Fibroblast of villous mesenchyme (primary cell): ENCODE results near the genes PICALM and HIKESHI.

DNA sequence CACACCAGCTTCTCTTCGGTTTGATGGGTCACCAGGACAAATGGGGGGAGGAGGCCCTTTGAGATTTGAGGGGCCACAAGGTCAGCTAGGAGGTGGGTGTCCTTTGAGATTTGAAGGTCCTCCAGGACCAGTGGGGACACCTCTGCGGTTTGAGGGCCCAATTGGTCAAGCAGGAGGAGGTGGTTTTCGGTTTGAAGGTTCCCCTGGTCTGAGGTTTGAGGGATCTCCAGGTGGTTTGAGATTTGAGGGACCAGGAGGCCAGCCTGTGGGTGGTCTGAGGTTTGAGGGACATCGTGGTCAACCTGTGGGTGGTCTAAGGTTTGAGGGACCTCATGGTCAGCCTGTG is 11.7 kb downstream of the PCF11 start:
- CAGE, long polyA plus RNA = no peak

GRCh38 chr11:83191893-83192610 is 1.5 kb upstream of the ANKRD42 start:
- CAGE, long polyA plus RNA = no peak

- CAGE, long polyA plus RNA = start-site peak on the minus strand at chr11:83285950-83285992, 813 and 741 reads in 2 replicates
Measured at GRCh38 chr11:83285151-83286234, 674 bp downstream of the CCDC90B start.

DNA sequence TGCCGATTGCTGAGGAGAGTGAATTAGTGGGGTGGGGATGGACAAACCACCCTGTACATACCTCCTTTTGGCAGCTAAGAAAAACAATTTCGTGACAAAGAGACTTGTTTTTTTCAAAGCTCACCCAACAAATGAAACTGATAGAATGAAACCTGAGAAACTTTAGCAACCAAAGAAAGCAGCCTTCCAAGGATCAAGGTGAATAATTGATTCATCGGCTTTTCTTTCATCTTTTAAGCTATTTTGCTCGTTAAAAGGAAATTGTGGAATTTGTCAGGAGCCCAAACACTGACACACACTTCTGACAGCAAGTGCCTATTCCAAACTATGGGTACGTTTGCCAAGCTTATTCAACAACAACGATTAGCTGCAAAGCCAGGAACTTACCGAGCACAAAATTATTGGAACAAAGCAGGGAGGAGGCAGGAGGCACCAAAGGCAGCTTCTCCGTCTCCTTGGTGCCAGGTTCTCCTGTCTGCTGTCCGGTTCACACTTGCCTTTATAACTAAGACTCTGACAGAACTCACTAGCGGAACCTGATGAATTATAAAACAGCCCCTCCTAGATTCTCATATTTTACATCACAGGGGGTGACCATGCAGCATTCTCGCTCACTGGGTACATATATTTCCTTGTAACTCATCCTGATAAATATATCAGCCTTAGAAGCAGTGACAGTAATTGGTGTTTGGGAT is 395.8 kb upstream of the CCDC90B start:
- CAGE, long polyA plus RNA = no peak

DNA sequence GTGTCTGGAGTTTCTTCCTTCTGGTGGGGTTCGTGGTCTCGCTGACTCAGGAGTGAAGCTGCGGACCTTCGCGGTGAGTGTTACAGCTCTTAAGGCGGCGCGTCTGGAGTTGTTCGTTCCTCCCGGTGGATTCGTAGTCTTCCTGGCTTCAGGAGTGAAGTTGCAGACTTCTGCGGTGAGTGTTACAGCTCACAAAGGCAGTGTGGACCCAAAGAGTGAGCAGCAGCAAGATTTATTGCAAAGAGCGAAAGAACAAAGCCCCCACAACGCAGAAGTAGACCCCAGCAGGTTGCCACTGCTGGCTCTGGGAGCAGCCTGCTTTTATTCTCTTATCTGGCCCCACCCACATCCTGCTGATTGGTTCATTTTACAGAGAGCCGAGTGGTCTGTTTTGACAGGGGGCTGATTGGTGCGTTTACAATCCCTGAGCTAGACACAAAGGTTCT is 1021.7 kb upstream of the CCDC90B start:
- CAGE, long polyA plus RNA = no peak

DNA sequence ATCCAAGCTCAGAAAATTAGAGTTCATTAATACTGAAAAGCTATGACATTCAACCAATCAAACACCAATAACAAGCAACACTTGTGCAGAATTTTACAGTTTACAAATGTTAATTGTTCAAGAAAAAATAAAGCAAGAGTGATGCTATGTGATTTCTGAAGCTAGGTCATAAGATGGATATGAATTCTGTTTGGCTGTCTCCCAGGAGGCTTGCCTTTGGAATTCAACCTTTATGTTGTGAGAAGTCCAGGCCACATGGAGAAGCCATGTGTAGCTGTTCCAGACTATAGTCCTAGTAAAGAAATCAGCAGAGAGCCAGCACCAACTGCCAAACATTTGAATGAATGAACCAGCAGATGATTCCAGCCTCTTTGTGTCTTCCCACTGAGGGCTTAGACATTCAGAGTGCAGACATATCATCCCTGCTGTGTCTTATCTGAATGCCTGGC is 1150.7 kb downstream of the DLG2 start:
- CAGE, long polyA plus RNA = no peak

- CAGE, long polyA plus RNA = no peak
Measured at GRCh38 chr11:84564472-84565041, 1062.6 kb downstream of the DLG2 start.

GRCh38 chr11:85665688-85666333 is 882 bp upstream of the CREBZF start:
- CAGE, long polyA plus RNA = no peak

DNA sequence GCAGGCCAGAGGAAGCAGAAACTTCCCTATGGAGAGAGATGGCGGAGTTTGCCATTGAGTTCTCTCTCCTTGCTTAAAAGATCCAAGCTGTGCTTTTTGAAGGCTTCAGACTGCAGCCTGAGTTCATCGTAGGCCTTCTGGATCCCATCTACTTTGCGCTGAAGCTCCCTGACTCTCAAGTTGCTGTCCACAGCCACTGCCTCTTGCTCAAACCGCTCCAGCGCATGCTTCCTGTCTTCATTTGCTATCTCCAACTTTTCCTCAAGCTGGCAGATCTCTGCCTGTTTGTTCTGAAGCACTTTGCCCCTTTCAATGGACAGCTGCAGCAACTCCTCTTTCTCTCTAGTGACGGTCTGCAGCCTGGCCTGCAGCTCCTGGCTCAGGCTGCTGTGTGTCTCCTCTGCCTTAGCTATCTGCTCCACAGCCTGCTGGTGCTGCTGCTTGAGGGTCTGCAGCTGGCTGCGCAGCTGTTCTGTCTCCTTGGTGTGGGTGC is 969 bp downstream of the CCDC89 start:
- CAGE, long polyA plus RNA = no peak

DNA sequence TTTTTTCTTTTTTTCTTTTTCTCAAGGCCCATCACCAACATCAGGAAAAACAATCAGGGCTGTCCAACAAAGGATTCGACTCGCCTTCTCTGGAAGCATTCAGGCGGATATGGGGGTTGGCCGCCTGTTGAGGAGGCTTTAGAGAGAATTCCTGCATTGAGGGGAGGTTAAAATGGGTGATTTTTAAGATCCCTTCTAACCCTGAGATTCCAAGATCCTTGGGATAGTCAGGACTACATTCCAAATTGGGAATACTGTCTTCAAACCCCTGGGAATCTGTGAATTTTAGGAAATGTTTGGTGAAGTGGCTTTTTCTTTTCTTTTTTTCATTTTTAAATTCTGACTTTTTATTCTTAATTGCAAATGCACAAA is 33.5 kb upstream of the CCDC89 start:
- CAGE, long polyA plus RNA = no peak

- CAGE, long polyA plus RNA = no peak
Measured at GRCh38 chr11:85957463-85958579, 102.6 kb downstream of the CCDC83 start.

DNA sequence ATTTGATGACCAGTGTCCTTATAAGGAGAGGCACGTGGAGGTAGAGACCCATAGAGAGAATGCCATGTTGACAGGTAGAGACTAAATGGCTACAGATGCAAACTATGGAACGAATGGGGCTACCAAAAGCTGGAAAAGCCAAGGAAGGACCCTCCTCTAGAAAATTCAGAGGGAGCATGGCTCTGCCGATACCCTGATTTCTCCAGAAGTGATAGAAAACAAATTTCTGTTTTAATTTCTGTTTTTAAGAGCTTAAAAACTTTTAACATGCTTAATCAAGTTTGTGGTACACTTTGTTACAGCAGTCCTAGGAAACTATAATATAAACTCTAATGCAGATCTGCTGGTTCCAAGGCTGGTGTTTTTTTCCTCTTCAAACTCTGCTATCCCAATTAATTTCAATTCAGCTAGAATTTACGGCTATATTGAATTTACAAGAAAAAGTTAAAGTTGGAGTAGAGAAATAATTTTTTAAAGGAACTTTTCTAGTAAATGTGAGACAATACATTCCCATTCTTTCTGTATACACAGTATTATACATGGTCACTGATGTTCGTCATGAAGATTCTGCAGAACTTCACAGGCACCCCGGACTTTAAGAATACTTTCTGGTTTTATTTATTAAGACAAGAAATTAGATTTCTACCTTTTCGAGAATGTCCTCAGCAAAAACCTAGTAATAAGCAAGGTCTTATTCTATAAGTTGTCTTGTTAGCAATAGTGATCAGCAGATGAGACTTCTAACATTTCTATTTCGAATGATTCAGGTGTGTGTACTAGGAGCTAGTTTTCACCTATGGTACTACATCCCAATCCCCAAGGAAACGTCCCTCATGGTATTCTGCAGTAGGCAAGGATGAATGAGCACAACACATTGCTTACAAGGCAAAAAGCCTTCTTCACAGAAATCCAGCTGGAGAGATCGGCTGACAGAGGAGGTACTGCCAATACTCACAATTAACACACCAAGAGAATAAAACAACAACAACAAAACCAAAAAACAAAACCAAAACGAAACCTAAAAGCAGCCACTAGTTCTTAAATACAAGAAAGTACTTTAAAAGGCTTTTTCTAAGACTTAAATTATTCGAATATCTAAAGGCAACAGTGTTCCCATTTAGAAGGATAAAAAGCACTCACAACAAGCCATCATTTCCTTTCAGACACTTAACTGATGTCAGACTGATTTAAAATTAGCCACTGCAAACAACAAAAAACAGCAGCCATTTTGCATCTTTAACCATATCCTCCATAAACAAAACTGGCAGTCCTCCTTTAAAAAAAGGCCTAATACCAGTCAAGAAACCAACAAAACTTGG is 101.7 kb downstream of the PICALM start:
- CAGE, long polyA plus RNA = no peak

DNA sequence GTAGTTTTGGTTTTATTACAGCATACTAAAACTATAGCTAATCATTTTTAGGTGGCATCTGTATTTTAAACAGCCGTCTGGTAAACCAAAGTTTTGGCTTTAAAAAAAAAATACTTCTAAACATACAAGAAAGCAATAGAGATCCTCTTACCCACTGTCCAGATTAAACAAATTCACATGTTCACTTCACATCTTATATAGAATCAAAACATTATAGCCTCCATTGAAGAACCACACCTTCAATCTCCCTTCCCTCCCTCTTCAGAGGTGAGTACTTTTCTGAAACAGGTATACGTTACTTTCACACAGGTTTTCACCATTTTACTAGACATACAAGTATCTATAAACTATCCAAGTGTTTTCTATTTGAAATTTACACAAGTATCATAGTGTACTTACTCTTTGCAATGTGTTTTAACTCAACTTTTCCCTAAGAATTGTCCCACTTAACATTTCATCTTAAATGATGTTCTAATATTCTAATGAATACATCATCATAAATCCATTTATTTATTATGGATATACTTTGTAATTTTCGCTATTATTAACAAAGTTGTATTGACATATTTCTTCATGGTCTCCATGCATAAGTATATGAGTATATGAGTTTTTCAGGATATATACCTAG is 42.1 kb downstream of the PICALM start:
- CAGE, long polyA plus RNA = no peak

DNA sequence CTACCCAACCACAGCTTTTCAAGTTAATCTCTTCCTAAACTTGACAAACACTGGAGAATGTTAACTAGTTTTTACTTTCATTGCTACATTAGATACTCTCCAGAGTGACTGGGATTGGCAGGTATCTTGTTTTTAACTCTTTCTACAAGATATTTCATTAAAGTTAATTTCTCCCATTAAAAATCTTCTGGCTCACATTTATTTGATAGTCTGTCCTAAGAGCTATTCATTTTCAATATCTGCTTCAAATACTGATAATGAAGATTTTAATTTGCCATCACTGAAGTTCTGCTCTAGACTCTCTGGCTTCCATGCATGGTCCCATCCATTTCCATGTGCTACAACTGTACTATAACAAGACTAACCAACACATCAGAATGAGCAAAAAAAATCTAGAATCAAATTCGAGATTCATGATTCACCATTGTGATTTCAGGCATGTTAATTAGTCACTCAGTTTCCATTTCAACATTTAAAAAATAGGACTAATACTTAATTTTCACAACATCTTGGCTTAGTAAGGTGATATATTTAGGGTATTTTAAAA is 22.9 kb downstream of the PICALM start:
- CAGE, long polyA plus RNA = no peak

- CAGE, long polyA plus RNA = no peak
Measured at GRCh38 chr11:86068607-86069316, at the start of gene PICALM. PICALM (minus strand) TSS chr11:86069084.

- CAGE, long polyA plus RNA = start-site peak on the plus strand at chr11:86302229-86302469, 9,776 and 10,812 reads in 2 replicates
Measured at GRCh38 chr11:86301881-86302980, at the start of gene HIKESHI. HIKESHI (plus strand) TSS chr11:86302240.

DNA sequence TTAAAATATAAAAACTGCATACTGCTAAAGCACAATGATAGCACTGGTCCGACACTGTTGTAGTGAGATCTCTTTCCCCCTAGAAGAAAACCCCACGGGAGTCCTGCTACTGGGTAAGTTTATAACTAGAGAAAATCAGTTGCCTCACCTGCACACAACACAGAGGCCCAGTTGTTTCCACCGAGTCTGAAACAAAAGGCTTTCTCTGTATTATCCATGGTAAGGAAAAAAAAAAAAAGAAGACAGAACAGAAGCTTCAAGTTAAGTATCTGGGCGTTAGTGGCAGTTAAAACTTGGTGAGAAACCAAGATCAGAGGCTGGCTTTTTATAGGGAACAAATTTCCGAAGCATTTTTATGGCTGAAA is 208.0 kb downstream of the CCDC81 start:
- CAGE, long polyA plus RNA = no peak

DNA sequence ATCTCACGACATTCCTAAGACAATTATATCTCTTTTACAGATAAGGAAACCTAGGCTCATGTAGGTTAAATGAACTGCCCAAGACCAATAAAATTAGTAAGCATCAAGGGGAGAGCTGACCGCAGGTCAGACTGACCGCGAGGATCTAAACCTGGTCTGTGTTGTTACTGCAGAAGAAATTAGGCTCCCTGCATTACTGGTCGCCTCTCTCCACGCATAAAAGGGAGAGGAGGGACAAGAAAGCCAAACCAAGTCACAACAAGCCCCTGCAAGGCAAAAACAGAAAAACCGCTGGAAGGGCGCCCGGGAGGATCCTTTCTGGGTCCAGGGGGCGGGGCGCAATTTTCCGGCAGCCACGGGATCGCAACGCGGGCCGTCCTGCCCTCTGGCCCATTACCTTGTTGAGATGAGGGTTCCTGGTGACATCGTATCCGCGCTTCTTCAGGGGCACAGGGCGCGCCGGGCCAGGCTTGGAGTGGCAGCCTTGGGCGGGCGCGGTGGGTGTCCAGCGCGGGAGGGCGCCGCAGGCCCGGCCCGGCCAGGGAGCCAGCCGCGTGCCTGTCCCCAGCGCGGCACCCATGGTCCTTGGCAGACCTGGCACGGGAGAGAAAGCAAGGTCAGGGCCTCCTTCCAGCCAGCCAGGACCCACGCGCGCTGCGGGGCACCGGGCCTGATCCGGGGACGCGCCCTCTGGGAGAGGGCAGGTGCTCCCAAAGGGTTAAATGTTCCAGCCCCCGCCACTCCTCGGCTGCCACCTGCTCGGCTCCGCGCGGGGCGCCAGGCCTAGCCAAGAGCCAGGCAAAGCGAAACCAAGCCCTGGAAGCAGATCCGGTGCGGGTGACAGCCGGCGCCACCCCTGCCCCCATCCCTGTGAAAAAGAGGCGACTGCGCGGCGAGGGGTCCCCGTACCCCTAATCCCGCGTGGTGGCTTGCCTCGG is 128.7 kb upstream of the PRSS23 start:
- CAGE, long polyA plus RNA = no peak

DNA sequence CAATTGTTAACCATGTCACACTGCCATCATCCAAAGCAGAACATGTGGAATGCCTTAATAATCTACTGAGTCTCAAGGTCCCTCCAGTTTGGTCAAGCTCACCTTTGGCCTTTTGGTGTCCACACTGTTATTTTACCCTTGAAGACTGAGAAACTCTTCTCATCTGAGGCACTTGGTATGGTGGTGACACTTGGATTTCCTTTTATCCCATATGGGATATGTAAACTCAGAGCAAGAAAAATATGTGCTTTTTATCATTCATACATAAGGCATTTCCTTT is 64.8 kb upstream of the PRSS23 start:
- CAGE, long polyA plus RNA = no peak

- CAGE, long polyA plus RNA = no peak
Measured at GRCh38 chr11:86812077-86812316, 11.7 kb downstream of the PRSS23 start.